H4 (cell line): ENCODE measurements around the genes TNMD, GLA and NXF3.

DNA sequence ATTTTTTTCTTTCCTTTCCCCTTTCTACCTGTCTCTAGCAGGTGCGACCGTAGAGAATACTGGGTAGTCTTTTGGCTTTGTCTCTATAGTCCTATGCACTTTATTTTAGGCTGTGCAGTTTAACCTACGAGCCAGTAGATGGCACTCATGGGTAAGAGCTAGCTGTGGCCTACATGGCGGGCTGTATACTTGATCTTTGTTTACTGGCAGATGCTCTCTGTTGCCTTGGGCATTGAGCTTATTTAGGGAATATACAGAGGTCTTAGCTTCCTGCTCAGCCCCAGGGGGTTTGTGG lies 227.5 kb upstream of the HDX start:
- RAMPAGE, long total RNA, result no peak

GRCh38 chrX:85903604-85903981 lies 143.8 kb downstream of the CHM start:
- RAMPAGE, long total RNA, result no peak

- RAMPAGE, long total RNA, result no peak
Observed at GRCh38 chrX:91780628-91781109, 1.5 kb downstream of the PCDH11X start.

GRCh38 chrX:97159891-97160959 lies 276.5 kb downstream of the RPA4 start:
- RAMPAGE, long total RNA, result no peak

- RAMPAGE, long total RNA, result no peak
Observed at GRCh38 chrX:97181888-97182190, 298.1 kb downstream of the RPA4 start.

DNA sequence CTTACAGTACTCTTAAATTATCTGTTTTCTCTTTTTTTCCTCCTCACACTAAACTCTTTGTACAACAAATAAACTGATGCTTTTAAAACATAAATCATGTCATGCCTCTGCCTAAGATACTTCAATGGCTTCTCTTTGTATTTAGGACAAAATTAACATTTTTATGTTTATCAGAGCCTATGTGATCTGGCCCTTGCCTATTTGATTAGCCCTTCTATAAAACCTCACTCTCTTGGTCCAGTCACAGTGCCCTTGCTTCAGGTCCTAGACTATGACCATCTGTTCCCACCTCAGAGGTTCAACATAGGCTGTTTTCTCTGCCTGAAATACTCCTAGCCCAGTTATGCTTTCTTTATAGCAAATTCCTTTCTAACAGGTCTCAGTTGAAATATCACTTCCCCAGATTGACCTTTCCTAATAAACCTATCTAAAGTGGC lies 226.8 kb downstream of the PCDH19 start:
- RAMPAGE, long total RNA, result no peak

- RAMPAGE, long total RNA, result no peak
Observed at GRCh38 chrX:100584618-100585210, at the start of gene TNMD. TSS of gene TNMD (plus strand) at chrX:100584936.

DNA sequence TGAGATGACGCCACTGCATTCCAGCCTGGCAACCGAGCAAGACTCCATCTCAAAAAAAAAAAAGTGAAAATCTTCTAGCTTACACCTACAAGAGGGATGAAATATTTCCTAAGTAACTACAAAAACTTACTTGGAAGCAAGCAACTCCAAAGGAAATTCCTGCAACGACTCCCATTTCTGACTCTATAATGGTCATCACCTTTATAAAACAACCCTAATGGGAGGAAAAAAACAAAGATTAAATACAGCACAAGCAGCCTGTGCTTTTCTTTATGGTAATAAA lies 4.3 kb downstream of the TSPAN6 start:
- RAMPAGE, long total RNA, result no peak

GRCh38 chrX:100649024-100649508 lies 5.1 kb downstream of the SRPX2 start:
- RAMPAGE, long total RNA, result no peak

- RAMPAGE, long total RNA, result no peak
Observed at GRCh38 chrX:100649509-100650279, 5.7 kb downstream of the SRPX2 start.

- RAMPAGE, long total RNA, result no peak
Observed at GRCh38 chrX:100731176-100731985, 540 bp downstream of the SYTL4 start.

DNA sequence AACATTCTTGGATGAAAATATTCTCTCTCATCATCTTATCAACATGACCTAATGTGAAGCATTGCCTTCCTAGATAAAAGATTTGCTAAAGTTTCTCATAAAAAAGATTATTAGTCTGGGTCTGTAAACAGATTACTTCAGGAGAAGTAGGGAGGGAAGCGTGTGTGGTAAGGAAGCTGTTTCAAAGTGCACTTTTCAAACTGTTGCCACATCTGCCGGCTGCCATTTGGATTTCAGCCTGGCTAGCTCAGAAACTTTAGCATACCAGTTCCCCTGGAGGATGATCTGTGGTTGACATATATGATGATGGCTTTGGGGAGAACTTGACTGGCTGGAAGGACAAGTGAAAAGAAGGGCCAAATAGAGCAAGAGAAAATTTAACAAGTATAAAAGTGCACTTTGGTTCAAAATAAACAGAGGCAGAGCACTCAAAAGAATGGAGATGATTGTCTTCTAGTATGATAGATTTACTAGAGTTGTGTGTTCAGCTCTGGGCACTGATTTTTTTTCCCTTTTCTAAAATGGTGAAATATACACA lies 330 bp upstream of the NOX1 start:
- RAMPAGE, long total RNA, result no peak

DNA sequence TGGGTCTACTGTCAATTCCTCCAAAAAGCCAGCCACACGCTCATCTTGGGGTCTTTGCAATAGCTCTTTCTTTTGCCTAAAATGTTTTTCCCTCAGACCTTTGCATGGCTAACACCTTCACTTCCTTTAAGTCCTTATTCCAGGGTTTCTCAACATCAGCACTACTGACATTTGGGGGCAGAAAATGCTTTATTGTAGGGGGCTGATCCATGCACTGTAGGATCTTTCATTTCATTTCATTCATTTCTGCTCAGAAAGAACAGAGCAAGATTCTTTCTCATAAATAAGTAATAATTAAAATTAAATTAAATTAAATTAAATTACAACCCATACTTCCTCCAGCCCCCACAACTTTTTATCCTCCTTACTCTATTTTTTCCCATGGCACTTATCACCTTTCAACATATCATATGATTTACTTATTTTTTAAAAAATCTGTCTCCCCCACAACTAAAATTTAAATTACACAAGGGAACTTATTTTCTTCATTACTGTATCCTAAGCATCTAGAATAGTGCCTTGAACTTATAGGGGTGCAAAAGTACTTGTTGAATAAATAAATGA lies 22.7 kb downstream of the TRMT2B start:
- RAMPAGE, long total RNA, result no peak

GRCh38 chrX:101407656-101408075 lies at the start of gene GLA:
TSS of gene GLA (minus strand) at chrX:101407925.
- RAMPAGE, long total RNA, result start-site peak on the minus strand at chrX:101407808-101407913, 335 reads

DNA sequence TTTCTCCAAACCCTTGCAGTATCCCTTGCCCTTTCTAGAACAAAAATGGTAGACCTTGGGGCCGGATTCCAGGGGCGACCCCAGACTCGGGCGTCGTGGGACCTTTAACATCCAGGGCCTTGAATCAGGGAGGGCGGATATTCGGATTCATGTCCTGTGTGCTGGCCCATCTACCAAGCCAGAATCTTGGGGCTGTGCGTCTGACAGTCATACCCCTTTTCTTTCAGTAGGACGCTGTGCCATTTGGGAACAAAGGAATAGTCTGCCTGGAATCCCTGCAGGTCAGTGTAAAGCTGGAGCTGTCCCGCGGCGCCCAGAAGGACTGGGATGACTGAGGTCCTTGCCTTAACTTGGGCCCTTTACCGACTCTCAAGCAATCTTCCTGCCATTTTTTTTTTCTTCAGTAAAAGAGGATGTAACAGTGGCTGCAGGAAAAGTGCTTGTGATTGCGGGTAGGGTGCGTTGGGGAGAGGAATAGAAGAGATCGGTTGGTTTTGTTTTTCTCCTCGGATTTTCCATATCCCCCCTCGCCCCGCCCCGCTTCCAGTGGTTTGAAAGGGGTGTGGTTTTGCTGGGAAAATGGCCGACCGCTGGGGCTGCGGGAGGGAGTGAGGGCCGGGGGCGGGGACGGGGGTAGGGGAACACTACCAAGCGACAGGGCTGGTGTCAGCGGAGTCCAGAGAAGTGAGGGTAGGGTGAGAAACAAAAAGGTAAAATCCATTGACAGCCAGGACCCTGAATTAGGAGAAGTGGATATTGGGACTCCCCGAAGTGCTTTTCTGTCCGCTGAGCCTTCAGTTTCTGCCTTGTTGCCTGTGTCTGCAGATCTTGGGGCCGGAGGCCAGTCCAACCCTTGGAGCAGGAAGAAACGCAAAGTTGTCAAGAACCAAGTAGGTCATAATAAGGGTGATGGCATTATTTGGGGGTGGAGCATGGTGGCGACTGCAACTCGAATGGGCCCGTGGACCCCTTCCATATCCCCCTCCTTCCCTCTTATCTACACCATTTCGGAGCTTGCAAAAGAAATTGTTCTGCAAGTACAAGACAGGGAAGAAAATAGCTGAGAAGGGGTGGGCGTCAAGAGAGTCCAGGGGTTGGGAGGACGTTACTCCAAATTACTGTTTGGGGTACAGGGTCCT lies 766 bp downstream of the ARMCX1 start:
- RAMPAGE, long total RNA, result no peak

DNA sequence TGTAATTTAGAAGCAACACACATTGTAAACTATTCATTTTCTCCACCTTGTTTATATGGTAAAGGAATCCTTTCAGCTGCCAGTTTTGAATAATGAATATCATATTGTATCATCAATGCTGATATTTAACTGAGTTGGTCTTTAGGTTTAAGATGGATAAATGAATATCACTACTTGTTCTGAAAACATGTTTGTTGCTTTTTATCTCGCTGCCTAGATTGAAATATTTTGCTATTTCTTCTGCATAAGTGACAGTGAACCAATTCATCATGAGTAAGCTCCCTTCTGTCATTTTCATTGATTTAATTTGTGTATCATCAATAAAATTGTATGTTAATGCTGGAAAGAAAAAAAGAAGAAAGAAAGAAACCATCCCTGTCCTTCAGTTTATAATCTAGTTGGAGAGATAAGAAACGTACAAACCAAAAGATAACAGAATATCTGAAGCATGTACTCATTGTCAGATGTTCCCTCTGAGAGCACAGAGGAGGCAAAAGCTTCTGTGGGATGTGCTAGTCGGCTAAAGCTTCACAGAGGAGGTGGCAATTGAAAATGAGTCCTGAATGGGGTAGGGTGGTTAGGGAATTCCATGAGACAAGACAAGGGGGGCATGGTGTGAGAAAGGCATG lies 3.3 kb downstream of the ARMCX3 start:
- RAMPAGE, long total RNA, result no peak

DNA sequence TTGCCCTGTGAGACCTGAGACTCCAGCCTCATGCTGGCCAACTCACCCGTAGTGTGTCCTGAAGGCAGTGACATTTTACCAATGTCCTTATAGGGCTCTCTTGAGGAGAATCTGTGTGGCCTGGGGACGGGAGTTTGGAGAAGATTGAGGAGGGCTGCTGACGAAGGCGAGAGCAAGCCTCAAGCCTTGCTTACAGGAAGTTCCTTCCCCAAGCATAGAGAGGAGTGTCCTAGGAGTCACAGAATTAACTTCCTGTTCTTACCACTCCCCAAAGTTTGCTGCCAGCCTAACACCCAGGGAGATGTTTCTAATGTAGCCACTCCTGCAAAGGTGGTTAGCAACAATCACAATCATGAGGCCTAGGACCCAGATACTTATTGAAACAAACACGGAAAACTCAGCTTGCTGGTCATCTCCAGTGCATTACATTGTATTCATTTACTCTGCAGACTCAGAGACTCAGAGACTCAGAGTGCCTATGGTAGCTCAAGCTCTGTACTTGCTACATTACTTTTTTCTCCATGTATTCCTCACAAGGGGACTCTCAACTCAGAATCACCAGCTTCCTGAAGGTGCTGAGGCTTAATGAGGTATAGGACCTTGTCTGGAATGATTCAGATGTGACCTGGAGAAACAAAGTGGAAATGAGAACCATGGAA lies at the start of gene NXF3:
TSS of gene NXF3 (minus strand) at position 194 of the 659 bp plus-strand sequence.
- RAMPAGE, long total RNA, result no peak

- RAMPAGE, long total RNA, result no peak
Observed at GRCh38 chrX:103250771-103251564, 4.0 kb downstream of the TCEAL8 start.

GRCh38 chrX:103532340-103532752 lies 13.1 kb upstream of the RAB40A start:
- RAMPAGE, long total RNA, result no peak

DNA sequence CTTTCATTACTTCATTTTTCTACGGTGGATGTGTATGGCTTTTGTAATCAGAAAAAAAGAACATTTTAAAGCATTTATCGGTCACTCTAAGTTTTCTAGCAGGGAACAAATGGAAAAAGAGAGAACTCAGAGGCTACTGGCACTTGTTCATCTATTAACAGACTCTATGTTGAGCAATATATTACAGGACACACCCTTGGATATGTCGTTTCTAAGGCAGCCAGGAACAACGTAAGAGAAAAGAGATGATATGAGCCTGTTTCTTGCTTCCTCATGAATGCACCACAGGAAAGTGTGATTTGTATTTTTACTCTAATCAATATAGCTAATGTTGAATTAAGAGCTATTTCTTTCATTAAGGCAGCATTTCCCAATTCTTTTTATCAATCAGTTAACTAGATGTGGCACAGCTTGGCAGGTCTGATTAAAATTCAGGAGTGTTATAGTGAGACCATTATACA lies 13.2 kb downstream of the RAB9B start:
- RAMPAGE, long total RNA, result no peak